Cardiac atrium fibroblast (primary cell): ENCODE measurements around the gene THAP4.

GRCh38 chr2:241236346-241237245 is 48.1 kb downstream of the ANO7 start:
- RAMPAGE, long total RNA: no peak

DNA sequence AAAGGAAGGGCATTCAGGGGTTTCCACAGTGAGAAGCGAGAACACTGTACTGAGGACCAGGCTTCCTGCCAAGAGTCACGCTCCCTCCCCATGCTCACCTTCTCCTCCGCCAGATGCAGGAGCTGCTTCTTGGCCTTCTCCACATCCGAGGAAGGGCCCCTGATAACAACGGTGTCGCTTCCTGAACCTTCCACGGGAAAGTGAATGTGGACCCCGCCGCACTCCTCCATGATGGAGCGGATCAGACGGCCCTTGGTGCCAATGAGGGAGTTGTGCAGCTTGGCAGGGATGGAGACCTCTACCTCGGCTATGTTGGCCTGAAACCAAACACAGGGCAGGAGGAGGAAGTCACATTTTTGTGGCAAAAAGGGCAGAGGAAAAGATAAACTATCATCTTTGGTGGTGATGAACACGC is 53.9 kb downstream of the ANO7 start:
- RAMPAGE, long total RNA: no peak

DNA sequence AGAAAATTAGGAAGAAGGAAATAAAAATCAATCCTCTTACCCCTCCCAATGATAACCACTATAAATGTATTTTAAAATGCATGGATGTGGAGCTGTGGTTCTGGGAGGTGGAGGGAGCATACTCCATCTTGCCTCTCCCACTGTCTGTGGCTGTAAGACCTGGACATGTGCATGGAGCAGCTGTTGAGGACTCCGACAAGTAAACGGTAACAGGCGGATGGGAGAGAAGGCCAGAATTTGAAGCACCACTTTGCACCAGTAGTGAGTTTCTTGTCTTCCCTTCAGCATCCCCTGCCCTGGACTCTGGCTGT is 6.7 kb downstream of the FARP2 start:
- RAMPAGE, long total RNA: no peak

DNA sequence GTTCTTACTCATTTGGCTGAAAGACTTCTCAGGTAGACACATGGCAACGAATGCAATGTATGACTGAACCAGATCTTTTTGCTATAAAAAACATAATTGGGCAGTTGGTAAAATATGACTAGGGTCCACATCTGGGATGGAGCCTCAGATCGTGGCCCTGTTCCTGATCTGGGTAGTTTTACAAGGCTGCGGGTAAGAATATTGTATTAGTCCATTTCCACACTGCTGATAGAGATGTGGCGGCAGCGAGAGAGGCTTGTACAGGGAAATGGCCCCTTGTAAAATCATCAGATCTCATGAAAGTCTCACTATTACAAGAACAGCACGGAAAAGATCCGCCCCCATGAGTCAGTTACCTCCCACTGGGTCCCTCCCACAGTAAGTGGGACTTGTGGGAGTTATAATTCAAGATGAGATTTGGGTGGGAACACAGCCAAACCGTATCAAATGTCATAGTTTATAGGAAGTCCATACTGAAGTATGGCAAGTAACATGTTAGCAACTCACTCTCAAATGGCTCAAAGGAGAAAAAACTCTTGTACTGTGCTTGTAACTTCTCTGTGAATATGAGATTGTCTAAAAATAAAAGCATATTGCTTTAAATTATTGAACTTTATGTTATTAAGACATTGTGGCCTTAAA is 56.0 kb downstream of the FARP2 start:
- RAMPAGE, long total RNA: no peak

DNA sequence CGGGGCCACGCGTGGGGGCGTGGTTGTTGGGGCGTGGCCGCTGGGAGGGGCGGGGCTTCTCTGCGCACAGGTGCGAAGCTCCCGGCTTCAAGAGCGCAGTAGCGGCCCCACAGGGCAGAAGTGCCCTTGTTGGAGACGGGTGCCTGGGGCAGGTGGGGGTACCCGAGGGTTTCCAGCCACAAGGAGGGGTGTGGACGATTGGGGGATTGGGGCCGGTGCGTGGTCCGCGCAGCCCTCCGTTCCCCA is 17.3 kb upstream of the BOK start:
- RAMPAGE, long total RNA: no peak

DNA sequence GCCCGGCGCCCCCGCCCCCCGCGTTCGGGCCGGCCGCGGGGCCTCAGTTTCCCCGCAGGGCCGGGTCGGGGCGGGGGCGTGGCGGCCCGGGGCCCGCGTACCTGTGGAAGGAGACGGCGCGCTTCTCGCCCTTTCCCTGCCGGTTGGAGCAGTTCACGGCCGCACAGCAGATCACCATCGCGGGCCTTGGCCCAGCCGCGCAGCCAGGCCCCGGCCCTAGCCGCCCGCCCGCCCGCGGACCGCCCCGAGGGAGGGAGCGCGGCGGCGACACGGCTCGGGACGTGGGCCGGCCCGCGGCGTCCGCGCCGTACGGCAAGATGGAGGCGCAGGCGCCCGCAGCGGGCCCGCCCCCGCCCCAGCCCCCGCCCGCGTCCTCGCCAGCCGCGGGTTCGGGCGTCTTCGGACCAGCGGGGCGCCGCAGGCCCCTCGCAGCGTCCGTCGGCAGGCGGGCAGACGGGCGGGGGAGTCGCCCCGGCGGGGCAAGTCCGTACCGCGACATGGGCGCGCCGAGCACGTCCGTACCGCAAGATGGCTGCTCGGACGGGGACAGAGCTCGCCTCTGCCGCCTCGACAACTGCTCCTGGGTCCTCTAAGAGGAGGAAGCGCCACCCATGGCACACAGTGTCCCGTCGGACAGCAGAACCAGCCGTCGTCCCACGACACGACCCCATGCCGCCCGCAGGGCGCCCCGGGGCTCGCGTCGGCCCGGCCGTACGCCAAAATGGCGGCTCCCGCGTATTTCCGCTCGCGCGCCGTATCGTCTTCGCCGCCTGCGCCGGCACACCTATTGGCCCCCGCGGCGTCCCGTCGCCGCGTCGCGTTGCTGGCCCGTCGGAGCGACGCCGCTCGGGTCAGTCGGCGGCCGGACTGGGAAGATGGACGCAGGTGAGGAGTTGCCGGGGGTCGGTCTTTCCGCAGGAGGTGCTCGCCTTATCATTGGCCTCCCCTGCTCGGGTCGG is at the start of gene THAP4:
Gene THAP4 (minus strand): TSS at position 319 of the 959 bp plus-strand sequence.
- RAMPAGE, long total RNA: start-site peak on the plus strand centred at position 831 of the sequence, 55 bp wide, 72 and 19 reads in 2 replicates

- RAMPAGE, long total RNA: no peak
Observed at GRCh38 chr2:241637799-241638577, 495 bp downstream of the ATG4B start.

- RAMPAGE, long total RNA: no peak
Observed at GRCh38 chr2:241675983-241676461, 10.6 kb downstream of the DTYMK start.

DNA sequence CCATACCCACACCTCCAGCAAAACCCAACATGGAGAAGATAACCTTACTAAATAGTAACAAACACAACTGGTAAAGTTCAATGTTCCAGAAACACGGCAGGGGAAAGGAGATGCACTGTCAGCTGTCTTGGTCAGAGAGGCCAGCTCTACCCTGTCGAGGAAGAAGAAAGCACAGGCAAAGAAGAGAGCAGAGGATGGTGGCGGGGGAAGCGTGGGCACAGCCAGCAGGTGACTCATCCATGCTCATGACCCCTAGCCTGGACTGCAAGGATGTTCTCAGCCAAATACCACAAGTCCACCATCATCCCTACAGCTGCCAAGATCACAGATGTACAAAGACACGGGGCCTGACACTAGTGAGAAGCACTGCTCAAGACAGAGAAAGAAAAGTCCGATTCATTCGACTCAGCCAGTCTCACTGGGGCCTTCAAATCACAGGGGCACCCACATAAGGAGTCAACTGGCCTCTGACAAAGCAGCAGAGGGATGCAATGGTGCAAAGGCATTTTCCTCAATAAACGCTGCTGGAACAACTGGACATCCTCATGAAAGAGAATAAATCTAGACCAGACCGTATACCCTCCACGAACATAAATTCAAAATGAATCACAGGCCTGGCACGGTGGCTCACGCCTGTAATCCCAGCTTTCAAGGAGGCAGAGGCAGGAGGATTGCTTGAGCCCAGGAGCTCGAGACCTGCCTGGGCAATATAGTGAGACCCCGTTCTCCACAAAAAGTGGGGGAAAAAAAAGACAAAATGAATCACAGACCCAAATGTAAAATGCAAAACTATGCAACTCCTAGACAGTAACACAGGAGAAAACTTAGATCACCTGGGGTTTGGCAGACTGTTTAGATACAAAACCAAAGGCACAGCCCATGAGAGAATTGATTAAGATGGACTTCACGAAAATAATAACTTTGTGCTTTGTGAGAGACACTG is 5.5 kb downstream of the DTYMK start:
- RAMPAGE, long total RNA: no peak

DNA sequence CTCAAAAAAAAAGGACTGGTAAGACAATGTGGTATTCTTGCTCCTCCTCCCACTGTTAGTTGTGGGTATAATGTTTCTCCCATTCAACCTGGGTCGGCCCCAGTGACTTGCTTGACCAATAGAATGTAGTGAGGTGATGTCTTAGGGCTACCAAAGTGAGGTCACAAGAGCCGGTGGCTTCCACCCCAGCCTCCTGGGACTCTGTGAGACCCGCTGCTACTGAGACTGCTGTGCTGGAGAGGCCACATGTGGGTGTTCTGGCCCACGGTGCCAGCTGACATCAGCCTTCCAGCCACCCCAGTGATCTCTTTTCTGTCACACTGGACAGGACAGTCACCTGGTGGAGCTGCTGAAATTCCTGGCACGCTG is 6.8 kb upstream of the ING5 start:
- RAMPAGE, long total RNA: no peak

DNA sequence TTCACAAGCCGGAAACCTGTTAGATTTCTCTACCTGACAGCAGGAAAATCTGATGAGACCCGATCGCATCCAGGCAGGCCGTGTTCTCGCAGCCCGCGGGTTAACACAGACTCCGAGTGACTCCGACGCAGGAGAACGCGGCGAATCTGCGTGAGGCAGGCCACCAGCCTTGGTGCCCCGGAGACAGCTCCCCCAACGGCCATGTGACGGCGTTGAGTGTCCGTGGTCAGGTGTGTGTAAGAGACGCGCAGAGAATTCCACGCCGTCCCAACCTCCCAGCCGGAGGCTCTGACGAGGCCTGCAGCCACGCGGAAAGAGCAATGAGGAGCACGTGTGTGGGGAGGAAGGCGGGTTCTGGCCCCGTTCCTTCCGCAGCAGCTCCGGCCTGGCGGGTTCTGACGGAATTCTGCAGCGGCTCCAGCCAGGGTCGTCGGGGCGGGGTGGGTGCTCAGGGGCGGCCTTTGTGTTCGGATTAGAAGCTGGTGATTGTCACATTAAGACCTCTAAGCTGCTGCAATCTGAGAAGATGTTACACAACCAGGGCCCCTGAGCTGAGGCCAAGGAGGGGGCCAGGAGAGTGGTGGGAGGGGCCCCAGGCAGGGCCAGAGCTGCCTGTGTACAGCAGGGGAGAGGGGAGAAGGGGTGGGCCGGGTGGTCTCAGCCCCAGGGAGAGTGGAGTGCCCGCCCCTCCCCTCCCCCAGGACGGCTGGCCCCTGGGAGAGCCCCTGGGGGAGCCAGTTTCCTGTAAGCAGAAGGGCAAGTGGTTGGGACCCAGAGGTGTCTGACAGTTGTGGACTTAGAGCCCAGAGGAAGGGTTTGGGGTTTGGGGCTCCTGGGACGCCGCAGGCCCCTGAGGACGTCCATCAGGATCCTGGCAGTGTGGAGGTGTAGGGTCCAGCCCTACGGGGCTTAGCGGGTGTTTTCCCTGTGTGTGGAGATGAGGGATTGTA is 5.2 kb upstream of the GAL3ST2 start:
- RAMPAGE, long total RNA: no peak

DNA sequence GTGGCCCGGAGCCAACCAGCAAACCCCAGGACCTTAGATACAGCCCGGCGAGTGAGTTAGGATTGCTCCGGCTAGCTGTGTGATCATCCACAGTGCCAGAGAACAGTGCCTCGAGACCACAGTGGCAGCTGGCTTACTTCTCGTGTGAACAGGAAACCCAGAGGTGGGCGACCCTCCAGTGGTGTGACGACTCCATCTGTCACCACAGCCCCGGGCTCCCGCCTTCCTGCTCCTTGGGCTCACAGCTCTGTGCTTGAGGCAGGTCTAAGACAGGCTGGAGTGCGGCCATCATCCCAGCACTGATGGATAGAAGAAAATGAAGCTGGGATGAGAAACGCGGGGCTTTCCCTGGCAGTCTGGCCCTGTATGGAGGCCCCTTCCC is 1.5 kb upstream of the RTP5 start:
- RAMPAGE, long total RNA: no peak

GRCh38 chr2:241899324-241899854 is 875 bp downstream of the FAM240C start:
- RAMPAGE, long total RNA: no peak

DNA sequence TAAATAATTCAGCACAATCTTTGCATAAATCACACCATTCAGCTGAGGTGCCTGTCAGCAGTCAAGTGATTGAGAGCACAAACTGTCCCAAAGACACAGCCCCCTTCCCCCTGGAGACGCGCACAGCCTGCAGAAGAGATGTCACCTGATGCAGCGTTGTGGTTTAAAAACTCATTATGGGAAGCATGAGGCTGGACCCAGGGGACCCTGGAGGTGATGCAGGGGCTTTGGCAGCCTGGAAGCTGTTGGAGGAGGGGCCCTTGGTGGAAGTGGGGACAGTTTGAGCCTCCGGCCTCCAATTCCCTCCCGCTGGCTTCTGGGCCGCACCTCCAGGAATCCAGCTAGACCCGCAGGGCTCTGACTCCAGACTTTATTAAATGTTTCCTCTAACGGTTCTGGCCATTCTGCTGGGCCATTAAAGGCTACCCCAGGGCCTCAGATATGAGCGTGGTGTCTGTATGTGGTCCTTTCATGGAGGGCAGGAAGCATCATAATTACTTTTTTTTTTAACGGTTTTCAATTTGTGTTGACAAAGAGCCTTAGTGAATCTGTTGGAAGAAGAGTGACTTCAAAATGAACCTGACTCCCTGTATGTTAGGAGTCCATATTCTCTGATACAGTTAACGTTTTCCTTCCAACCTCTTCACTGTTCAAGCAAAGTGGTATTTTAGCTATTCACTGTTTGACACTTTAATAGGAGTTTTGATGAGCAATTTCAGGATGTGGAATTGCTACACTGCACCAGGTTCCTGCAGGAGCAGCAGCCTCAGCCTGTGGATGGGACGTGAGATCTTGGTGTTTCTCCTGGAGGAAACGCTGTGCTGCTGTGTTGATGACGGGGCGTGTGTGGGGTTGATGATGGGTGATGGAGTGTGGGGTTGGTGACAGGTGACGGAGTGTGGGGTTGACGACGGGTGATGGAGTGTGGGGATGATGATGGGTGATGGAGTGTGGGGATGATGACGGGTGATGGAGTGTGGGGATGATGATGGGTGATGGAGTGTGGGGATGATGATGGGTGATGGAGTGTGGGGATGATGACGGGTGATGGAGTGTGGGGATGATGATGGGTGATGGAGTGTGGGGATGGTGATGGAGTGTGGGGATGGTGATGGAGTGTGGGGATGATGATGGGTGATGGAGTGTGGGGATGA is 67.9 kb upstream of the FAM240C start:
- RAMPAGE, long total RNA: no peak

- RAMPAGE, long total RNA: no peak
Observed at GRCh38 chr2:241983163-241983689, 83.0 kb upstream of the FAM240C start.

GRCh38 chr2:242085802-242086838 is 185.9 kb upstream of the FAM240C start:
- RAMPAGE, long total RNA: no peak